Parotid gland (tissue), 1 donor: Measurements from ENCODE around the genes RASL11A, POLR1D and URAD.

DNA sequence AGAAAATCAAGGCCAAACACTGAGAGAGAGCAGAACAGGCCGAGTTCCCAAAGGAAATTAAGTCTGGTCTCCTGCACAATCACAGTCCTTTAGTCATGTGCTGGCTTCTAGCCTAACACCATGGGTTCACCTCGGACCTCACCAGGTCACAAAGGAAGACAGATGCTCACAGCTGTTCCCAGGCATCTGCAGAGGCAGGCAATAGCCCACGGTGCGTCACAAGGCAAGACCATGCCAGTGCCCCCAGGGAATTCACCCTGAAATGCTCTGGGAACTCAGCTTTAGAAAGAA, 96.9 kb upstream of the WASF3 start:
- PRO-cap: no peak

DNA sequence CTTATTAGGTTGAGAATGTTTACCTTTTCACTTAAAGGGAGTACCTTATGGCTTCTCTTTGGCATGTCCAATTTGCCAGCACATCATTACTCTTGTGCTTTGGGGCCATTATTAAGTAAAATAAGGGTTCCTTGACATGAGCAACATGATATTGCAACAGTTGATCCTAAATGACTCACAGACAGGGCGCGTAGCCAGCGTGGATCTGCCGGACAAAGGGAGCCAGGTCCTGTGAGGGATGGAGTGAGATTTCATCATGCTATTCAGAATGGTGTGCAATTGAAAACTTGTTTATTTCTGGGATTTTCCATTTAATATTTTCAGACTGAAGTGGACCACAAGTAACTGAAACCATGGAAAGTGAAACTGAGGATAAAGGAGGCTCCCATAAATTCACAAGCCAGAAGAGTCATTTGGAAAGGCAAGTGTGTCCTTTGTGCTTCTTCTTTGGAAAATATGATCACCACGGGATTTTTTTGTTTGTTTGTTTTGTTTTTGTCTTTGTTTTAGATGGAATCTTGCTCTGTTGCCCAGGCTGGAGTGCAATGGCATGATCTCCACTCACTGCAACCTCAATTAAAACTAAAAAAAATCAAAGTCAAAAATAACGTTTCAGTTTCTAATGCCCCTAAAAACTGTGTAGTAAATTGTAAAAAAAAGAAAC, 48.5 kb upstream of the WASF3 start:
- PRO-cap: no peak

- PRO-cap: no peak
Observed at GRCh38 chr13:26590944-26591514, 33.5 kb downstream of the WASF3 start.

- PRO-cap: no peak
Observed at GRCh38 chr13:26759600-26760563, 704 bp downstream of the GPR12 start.

- PRO-cap: no peak
Observed at GRCh38 chr13:26950333-26951424, 190.1 kb upstream of the GPR12 start.

GRCh38 chr13:26964569-26965408, 204.2 kb upstream of the GPR12 start:
- PRO-cap: no peak

- PRO-cap: no peak
Observed at GRCh38 chr13:26966139-26966511, 205.5 kb downstream of the USP12 start.

DNA sequence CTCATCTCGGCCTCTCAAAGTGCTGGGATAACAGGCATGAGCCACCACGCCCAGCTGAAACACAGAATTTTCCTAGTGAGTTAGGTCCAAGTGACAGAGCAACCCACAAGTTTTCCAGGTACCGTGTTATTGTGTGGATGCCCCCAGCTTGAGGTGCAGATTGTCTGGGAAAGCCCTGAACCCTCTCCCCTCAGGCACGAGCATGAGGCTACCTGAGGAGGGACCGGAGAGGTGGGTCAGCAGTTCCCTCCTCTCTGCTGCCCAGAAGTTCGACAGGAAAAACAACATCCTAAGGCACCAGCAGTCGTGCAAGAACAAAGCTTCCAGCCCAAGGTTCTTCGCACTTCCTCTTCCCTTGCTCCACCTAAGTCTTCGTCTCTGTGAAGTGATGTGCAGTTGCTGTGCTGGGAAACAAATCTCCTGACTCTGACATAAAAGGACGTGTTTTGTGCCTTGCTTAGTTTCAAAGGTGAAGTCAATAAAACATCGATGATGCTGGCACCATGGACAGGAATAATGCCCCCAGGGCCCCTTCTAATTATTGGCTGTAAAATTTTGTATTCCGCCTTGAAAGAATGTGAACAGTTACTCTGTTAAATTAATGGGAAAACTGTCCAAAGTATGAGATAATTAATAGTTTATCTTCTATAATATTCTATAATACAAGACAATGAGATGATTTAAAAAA, 173.3 kb downstream of the USP12 start:
- PRO-cap: unidirectional peak, minus-strand start at position 263 of the sequence

DNA sequence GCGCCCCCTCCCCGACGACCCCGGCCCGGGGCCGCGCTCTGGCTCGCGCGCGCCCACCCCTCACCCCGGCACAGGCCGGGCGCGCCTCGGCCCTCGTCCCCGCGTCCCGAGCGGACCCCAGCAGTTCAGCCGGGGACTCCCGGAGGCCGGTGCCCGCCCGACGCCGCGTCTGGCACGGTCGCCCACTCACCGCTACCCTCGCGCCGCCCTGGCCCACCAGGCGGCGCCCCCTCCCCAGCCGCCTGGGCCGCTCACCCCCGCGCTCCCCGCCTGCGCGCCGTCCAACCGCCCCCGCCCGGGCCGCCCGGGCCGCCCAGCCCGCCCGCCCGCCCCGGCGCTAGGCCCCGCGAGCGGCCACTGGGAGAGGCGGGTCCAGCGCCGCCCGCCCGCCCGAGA, 456 bp downstream of the USP12 start:
- PRO-cap: no peak

GRCh38 chr13:27183671-27184429, 12.2 kb upstream of the USP12 start:
- PRO-cap: no peak

- PRO-cap: bidirectional peak, plus-strand start at chr13:27270830, minus-strand start at chr13:27270698
Observed at GRCh38 chr13:27270399-27271694, at the start of gene RASL11A. Gene RASL11A, plus strand, starts transcription at chr13:27270830.

DNA sequence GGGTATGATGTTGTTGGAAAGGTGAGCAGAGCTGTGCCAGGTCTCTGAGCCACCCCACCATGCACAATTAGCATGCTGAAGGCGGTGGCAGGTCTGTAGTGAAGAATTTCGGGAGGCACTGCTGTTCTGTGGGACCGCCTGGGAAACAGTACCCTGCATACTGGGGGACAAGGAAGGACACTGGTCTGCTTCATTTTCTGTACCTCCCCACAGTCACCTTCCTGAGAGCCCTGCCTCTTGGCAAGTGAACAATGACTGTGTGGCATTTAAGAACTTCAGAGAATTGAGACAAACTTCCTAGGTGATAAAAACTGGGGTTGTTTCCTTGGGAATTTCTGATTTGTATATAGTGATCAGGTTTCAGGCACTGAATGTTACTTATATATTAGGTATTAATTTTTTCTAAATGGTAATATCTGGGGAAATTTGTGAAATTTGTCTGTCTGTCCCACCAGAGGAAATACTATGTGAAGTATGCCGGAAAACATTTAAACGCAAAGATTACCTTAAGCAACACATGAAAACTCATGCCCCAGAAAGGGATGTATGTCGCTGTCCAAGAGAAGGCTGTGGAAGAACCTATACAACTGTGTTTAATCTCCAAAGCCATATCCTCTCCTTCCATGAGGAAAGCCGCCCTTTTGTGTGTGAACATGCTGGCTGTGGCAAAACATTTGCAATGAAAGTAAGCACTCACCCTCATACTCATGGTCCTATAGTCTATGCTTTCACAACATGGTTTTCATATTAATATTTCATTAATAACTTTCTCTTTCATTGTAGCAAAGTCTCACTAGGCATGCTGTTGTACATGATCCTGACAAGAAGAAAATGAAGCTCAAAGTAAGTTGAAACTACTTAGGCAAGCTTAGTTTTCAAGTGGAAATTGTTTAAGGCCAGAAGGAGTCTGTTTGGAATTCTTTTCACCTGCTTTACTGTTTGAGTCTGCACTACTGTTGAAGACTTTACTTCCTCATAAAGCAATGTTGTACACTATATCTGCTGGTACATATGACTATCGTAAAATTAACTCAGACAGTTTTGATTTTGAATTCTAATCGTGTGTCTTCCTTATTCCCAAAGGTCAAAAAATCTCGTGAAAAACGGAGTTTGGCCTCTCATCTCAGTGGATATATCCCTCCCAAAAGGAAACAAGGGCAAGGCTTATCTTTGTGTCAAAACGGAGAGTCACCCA, 10.3 kb downstream of the GTF3A start:
- PRO-cap: no peak

GRCh38 chr13:27618983-27619618, 1.2 kb downstream of the LNX2 start:
- PRO-cap: no peak

- PRO-cap: bidirectional peak, plus-strand start at chr13:27621875, minus-strand start at chr13:27621781
Observed at GRCh38 chr13:27621278-27621992, at the start of gene POLR1D. Gene POLR1D, plus strand, starts transcription at chr13:27621892.

- PRO-cap: no peak
Observed at GRCh38 chr13:27621993-27622615, 412 bp downstream of the POLR1D start.

DNA sequence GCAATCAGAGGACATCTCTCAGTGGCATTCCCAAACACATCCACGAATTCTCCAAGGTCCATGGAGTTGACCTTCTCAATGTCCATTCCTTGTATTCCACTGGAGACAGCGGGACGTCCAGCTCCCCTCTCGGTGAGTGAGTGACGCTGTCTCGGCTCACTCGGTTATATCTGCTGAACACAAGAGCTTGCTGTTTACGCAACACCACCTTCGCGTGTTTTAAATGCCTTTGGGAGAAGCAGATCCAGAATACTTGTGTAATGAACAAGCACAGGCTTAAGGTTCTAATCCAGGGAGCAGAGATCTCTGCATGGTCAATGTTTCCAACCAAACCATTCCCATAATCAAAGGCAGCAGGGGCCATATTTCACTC, at the start of gene URAD:
URAD (minus strand) TSS at position 142 of the 373 bp plus-strand sequence.
- PRO-cap: no peak

DNA sequence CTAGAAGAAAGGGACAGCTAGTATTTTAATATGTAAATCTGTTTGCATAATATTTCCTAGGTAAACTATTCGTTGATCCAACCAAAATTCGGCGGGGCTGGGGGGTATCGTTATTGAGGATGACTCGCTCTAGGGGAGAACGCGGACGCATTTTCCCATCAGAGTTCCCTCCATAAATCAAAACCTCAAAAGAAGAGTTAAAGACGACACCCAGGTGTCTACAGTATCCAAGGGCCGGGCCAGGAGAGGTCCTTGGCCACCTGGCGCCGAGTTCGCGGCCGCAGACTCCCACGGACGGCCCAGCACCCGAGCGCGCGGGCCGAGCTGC, 585 bp downstream of the FLT3 start:
- PRO-cap: no peak

DNA sequence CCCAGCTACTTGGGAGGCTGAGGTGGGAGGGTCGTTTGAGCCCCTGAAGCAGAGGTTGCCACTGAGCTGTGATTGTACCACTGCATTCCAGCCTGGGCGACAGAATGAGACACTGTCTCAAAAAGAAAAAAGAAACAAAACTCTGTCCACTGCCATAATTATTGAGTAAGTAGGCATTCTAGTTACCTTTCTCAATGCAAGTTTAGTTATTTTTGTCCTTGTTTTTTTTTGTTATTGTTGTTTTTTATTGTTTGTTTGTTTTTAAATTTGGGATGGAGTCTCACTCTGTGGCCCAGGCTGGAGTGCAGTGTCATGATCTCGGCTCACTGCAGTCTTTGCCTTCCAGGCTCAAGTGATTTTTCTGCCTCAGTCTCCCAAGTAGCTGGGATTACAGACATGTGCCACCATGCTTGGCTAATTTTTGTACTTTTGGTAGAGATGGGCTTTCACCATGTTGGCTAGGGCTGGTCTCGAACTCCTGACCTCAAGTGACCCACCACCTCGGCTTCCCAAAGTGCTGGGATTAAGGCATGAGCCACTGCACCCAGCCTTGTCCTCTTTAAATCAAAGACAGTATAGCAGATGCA, 57.0 kb downstream of the PAN3 start:
- PRO-cap: no peak

DNA sequence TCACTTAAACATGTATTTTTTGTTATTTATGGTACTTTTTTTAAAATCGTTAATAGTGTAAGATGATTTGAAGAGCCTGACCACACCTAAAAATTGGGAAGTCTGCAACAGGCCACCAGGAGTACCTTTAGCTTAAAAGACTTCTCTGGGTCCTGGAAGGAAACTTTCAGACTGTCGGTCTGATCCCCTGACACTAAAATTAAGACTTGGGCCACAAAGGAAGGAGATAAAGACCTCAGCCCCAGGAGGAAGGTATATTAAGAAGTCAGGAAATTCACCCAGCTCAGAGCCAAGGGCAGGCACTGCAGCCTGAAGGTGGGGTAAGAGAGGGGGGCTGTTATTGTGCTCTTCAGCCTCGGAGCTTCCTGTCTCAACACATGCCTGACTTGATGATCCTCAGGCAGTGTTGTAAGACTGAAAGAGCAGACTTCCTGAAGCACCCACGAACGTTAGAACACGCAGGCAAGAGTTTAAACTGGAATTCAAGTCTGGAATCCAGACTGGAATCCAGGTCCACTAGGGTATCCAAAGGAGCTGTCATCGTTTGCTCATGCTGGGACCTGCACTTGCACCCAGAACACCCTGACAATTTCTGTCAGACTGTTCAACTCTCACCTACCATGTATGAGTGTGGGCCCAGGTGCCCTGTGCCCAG, 10.6 kb upstream of the FLT1 start:
- PRO-cap: no peak

GRCh38 chr13:28530838-28531828, 36.2 kb upstream of the FLT1 start:
- PRO-cap: unidirectional peak, plus-strand start at chr13:28531485